ENCODE results near the genes NCAPD2 and GAPDH.

GRCh38 chr12:5942661-5942892 is 2.5 kb downstream of the ANO2 start:
- PRO-cap, result no peak

- PRO-cap, result no peak
Measured at GRCh38 chr12:5967449-5967804, 22.4 kb upstream of the ANO2 start.

DNA sequence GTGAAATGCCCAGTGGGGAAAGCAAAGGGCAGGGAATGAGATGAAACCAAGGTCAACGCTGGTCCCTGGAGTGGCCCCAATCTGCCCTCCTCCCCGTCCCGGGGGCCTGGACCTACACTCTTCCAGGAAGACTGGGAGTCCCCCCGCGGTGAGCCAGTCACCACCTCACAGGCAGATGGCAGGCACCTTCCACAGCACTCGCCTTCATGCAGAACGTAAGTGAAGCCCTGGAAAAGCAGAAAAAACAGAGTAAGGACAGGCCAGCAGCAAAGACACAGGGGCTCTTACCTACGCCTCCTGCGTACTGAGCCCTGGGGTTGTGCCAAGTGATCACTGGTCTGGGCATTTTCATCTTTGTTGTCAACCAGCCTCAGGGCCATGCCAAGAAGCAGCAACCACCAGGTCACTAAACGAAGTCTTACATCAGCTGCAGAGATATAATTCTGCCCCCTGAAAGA is 26.5 kb upstream of the ANO2 start:
- PRO-cap, result no peak

- PRO-cap, result no peak
Measured at GRCh38 chr12:6058382-6058941, 66.0 kb downstream of the VWF start.

DNA sequence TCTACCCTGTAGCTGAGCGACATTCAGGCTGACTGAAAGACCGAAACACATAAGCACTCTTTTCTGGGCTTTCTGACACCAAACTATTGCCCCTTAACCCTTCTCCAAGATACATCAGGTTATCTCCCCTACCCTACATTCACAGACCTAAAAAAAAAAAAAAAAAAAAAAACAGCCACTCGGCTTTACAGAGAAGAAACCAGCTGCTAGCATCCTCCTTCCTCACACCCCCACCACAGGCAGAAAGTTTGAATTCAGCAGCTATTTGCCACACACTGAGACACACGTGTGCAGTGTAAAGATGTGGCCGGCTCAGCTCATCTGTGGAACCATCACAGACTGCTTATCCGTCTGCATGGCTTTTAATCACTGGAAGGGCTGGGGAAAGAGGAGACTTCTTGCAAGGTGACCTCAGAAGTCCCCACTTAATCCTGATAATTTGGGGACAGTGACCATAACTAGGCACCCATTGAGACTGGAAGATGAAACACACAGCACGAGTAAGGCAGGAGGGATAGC is 50.1 kb downstream of the VWF start:
- PRO-cap, result no peak

GRCh38 chr12:6140892-6141455 is 16.5 kb upstream of the VWF start:
- PRO-cap, result unidirectional peak, plus-strand start at chr12:6141263

- PRO-cap, result no peak
Measured at GRCh38 chr12:6172147-6172709, 28.0 kb upstream of the CD9 start.

GRCh38 chr12:6181924-6182934 is 18.0 kb upstream of the CD9 start:
- PRO-cap, result no peak

DNA sequence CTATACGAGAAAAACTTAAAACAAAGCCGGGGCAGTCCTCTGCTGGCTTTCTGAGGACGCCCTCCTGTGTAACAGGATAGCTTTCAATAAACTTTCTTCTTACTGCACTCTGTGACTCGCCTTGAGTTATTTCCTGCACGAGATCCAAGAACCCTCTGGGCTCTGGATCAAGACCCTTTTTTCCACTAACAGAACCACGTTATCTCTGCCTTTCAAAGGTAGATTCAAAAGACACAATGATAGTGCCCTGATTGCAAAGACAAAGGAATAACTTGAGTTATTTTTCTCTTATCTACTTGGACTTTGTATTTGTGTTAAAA is 12.6 kb upstream of the PLEKHG6 start:
- PRO-cap, result no peak

- PRO-cap, result no peak
Measured at GRCh38 chr12:6309956-6310418, 495 bp upstream of the PLEKHG6 start.

GRCh38 chr12:6324865-6325579 is 14.5 kb downstream of the PLEKHG6 start:
- PRO-cap, result no peak

DNA sequence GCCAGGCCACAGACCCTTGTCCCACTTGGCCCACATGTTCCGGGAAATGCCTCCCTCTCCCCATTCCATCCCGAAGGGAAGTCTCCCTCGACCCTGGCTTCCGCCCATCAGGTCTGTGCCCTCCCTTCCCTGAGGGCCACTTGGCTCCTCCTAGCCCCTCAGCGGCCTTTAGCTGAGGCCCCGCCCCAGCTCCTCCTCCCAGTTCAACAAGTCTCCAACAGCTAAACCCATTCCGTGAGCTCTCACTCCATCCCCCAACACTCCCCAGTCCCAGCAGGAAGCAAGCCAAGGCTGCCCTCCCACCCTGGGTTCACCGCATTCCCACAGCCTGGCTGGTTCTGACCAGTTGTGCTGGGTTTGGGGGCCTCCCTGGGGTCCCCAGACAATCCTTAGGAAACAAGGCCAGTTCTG is 5.3 kb downstream of the TNFRSF1A start:
- PRO-cap, result bidirectional peak, plus-strand start at position 267 of the sequence, minus-strand start at position 152 of the sequence

GRCh38 chr12:6461637-6462674 is 8.5 kb downstream of the VAMP1 start:
- PRO-cap, result no peak

- PRO-cap, result no peak
Measured at GRCh38 chr12:6492055-6492480, 994 bp downstream of the MRPL51 start.

DNA sequence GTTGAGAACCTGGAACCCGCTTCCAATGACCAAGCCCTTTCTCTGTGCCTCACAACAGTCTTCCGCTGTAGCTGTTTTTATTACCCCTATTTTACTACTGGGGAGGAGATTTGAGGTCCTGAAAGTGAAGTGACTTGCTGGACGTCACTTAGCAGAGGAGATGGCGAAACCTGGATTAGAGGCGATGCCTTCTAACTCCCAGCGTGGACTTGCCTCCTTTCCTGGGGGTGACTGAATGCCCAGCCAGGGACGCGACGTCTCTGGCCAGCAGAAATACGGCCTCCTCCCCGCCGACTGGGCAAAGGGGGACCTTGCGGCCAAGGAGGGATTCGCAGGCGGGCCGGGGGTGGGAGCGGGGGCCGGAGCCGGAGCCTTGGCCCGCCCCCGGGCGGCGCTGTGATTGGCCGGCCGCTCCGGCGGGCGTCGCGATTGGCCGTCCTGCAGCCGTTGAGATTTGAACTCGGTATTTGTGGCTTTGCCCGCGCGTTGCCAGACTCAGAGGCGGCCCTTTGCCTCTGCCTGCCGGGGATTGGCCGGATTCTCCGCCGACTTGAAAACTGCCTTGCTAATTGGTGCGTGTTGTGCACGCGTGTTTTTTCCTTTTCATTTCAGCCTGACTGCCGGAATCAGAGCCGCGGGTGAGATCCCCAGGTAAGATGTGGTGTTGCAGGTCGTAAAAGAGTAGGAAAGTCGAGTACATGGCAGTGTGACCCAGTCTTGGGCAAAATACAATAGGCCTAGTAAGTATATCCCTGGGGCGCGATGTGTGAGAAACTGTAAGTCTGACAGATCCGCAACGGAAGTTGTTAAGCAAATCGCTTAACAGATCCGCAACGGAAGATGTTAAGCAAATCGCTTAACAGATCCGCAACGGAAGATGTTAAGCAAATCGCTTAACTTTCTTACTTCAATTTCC is at the start of gene NCAPD2:
TSS of gene NCAPD2 (plus strand) at position 599 of the 916 bp plus-strand sequence.
- PRO-cap, result bidirectional peak, plus-strand start at position 607 of the sequence, minus-strand start at position 296 of the sequence

DNA sequence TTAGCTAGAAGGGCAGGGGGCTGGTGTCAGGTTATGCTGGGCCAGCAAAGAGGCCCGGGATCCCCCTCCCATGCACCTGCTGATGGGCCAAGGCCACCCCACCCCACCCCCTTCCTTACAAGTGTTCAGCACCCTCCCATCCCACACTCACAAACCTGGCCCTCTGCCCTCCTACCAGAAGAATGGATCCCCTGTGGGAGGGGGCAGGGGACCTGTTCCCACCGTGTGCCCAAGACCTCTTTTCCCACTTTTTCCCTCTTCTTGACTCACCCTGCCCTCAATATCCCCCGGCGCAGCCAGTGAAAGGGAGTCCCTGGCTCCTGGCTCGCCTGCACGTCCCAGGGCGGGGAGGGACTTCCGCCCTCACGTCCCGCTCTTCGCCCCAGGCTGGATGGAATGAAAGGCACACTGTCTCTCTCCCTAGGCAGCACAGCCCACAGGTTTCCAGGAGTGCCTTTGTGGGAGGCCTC is 1.1 kb upstream of the GAPDH start:
- PRO-cap, result bidirectional peak, plus-strand start at position 377 of the sequence, minus-strand start at position 340 of the sequence

- PRO-cap, result bidirectional peak, plus-strand start at chr12:6534076, minus-strand start at chr12:6533869; bidirectional peak, plus-strand start at chr12:6534517, minus-strand start at chr12:6534322
Measured at GRCh38 chr12:6533664-6534731, at the start of gene GAPDH. Gene GAPDH, plus strand, starts transcription at chr12:6534517.

DNA sequence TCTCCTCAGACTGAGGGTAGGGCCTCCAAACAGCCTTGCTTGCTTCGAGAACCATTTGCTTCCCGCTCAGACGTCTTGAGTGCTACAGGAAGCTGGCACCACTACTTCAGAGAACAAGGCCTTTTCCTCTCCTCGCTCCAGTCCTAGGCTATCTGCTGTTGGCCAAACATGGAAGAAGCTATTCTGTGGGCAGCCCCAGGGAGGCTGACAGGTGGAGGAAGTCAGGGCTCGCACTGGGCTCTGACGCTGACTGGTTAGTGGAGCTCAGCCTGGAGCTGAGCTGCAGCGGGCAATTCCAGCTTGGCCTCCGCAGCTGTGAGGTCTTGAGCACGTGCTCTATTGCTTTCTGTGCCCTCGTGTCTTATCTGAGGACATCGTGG is 4.1 kb downstream of the GAPDH start:
- PRO-cap, result no peak

DNA sequence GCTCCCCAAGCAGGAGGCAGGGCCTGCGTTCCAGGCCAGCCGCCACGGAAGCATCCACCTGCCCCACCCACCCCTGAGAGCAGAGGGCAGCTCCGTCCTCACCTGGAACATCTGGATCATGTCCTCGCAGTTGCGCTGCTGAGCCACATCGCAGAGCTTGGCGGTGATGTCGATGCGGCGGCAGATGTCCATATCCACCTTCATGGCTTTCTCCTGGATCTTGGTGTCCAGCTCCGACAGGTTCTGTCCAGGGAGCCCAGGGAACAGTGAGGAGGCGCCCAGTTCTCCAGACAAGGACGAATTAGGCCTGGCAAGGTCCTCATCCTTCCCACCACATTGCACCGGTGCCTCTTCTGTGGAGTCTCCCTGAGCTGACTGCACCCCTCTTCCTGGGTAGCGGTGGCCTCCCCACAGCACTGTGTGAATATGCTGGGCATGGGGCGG is 6.2 kb downstream of the IFFO1 start:
- PRO-cap, result no peak

GRCh38 chr12:6550284-6551431 is 5.2 kb downstream of the IFFO1 start:
- PRO-cap, result no peak